Endometrial microvascular endothelial cells (primary cell): ENCODE results near the gene PNLDC1.

GRCh38 chr6:159035041-159035921, 9.5 kb downstream of the TAGAP start:
- RAMPAGE, long total RNA, result no peak

- RAMPAGE, long total RNA, result no peak
Observed at GRCh38 chr6:159125772-159126419, 43.3 kb upstream of the FNDC1 start.

DNA sequence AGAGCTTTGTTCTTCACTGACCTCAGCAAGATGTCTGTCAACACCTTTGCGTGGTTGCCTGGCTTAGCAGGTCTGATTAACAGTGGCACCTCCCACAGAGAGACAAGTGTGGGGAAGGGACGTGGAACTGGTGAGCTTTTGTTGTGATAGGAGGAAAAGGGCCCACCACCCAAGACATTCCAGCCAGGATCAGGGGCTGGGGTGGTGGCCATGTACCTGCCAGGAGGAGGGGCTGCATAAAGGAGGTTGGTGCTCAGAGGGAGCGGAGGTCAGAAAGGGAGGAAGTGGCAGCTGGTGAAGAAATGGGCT, 202.4 kb downstream of the SOD2 start:
- RAMPAGE, long total RNA, result no peak

DNA sequence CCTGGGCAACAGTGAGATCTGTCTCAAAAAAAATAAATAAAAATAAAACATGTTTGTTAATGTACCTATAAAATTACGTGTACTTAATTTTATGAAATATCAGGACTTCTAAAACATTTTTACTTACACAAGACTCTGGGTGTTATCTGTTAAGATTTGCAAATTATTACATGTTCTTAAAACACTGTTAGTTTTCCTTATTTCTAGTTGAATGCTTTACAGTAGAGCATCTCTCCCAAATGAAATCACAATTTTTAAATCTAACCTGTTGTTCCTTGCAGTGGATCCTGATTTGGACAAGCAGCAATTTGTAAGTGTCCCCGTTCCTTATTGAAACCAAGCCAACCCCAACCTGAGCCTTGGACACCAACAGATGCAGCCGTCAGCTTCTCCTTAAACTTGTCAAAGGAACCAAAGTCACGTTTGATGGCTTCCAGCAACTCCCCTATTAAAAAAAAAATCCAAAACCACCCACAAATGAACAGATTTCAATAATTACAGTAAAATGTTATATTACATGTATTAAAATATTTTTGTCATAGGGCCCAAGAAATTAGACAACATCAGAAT, 8.4 kb downstream of the SOD2 start:
- RAMPAGE, long total RNA, result no peak

- RAMPAGE, long total RNA, result no peak
Observed at GRCh38 chr6:159716765-159717260, 10.5 kb upstream of the WTAP start.

DNA sequence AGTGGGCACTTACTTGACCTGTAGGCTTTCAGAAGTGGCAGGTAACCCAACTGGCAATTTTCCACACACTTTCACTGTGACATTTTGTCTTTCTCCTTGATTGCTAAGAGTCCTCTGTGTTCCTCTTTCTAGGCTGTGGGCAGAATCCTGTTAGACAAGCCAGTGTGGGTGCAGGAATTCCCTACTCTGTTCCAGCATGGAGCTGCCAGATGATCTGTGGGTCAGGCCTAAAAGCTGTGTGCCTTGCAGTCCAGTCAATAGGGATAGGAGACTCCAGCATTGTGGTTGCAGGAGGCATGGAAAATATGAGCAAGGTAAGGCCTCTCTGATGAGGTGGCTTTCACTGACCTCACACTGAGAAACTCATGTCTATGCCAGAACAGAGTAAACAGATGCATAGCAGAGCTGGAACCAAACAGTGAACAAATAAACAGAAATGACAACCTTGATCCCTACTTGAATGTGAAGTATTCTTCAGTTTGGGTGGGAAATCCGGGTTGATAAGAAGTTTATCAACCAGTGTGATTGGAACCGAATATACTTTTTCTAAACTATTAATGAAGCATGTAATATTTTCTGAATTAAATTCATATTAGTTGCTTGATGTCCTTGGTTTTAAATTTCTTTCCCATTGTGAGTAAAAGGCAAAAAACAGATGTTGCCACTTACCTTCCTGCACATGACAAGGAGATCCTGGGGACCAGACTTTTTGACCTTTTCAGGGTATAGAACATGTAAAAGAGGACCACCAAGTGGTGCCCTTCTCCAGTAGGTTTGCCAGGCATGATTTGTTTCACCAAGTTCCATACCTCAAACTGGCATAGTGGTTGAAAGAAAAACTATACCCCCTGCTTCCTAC, 5.3 kb downstream of the ACAT2 start:
- RAMPAGE, long total RNA, result no peak

- RAMPAGE, long total RNA, result no peak
Observed at GRCh38 chr6:159800095-159800432, at the start of gene PNLDC1. PNLDC1 (plus strand) TSS chr6:159800276.

GRCh38 chr6:159942770-159943775, 25.8 kb upstream of the IGF2R start:
- RAMPAGE, long total RNA, result no peak

DNA sequence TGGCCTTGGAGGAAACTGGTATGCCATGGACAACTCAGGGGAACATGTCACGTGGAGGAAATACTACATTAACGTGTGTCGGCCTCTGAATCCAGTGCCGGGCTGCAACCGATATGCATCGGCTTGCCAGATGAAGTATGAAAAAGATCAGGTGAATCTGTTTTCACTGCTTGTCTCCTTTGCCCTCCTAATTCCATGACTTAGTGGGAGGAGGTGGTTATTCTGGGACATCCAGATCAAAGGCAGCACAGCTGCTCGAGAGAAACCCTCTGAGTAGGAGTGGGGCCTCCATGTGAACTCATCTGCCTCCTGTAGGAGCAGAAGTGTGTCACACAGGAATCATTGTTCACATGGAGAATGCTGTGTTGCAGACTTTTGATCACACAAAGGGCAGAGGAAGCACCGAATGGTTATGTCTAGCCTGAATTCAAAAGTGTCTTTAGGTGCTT, 73.2 kb upstream of the SLC22A1 start:
- RAMPAGE, long total RNA, result no peak

DNA sequence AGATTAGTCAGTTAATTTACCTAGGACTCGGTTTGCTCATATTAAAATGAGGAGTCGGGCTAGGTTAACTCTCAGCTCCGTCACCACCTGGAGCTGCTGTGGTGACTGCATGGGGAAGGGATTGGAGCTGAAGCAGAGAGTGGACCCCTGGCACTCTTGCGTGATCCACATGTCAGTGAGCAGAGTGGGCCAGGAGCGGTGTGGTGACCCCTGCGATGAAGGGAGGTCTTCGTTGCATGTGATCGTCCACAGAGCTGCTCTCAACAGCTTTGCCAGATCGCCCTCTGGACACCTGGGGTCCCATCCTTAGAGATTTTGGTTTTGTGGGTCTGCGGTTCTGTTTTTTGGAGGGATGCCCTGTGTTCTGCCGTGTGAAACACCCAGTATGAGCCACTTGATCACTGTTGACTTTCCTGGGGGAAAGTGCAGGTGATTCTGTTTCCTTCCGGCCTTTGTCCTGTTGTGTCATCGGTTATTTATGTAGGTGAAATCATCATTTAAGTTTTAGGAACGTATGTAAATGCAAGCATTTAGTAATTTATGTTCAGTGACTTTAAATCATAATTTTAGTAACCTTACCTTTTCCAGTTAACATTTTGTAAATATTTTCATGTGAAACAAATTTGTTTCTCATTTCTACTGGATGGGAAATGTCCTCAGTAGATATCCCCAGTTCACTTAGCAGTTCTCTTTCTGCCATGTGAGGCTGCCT, 56.5 kb upstream of the SLC22A1 start:
- RAMPAGE, long total RNA, result no peak

GRCh38 chr6:160137046-160137711, 15.6 kb downstream of the SLC22A1 start:
- RAMPAGE, long total RNA, result no peak

DNA sequence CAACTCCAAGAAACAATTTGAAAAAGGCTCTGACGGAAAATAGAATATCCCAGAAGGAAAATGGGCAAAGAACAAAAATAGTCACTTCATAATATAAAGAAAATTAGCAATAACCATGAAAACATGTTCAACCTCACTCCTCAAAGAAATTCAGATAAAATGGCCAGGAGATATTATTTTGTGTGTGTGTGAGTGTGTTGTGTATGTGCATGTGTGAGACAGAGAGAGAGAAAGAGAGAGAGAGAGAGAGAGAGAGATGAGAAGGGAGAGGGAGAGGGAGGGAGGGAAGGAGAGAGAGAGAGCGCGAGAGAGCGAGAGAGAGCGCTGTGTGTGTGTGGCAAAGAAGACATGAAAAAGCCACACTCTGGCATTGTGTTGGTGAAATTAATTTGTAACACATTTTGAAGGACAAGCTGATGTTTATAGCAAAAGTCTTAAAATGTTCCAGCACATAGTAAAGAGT, 56.5 kb downstream of the SLC22A1 start:
- RAMPAGE, long total RNA, result no peak

DNA sequence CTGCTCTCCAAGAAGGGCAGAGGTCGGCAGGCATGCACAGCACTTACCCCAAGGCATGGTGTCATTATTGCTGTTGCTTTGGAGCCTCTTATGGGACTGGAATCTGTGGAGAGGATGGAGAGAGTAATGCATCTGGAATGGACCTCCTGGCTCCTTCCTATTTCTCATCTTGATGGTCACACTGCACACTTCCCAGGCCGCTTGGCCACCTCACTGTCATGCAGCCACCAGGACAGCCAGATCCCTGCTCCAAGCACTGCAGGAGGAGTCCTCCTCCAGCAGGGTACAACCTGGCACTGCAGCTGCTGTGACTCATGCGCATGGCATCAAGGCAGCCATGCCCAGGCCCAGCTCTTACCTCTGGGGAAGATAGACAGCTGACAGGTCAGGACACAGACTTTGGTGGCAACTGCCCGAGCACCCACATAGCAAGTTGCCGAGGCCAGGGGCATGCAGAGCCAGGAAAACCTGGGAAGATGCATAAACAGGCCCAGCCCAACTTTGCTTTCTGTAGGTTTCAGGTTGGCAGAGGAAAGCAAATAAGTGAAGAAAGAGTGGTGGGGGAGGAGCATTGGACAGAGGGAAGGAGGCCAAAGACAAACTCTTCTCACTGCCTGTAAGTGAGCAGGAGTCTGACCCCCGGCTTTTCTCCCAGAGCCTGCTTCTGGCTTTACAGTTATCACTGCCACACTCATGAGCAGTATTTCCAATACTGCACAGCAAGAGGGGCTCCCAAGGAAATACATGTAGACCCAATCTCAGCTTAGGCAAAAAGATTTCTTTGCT, 38.7 kb downstream of the SLC22A3 start:
- RAMPAGE, long total RNA, result no peak

GRCh38 chr6:160444905-160445616, 96.9 kb downstream of the SLC22A3 start:
- RAMPAGE, long total RNA, result no peak

- RAMPAGE, long total RNA, result no peak
Observed at GRCh38 chr6:160509604-160509955, 154.5 kb downstream of the LPA start.

DNA sequence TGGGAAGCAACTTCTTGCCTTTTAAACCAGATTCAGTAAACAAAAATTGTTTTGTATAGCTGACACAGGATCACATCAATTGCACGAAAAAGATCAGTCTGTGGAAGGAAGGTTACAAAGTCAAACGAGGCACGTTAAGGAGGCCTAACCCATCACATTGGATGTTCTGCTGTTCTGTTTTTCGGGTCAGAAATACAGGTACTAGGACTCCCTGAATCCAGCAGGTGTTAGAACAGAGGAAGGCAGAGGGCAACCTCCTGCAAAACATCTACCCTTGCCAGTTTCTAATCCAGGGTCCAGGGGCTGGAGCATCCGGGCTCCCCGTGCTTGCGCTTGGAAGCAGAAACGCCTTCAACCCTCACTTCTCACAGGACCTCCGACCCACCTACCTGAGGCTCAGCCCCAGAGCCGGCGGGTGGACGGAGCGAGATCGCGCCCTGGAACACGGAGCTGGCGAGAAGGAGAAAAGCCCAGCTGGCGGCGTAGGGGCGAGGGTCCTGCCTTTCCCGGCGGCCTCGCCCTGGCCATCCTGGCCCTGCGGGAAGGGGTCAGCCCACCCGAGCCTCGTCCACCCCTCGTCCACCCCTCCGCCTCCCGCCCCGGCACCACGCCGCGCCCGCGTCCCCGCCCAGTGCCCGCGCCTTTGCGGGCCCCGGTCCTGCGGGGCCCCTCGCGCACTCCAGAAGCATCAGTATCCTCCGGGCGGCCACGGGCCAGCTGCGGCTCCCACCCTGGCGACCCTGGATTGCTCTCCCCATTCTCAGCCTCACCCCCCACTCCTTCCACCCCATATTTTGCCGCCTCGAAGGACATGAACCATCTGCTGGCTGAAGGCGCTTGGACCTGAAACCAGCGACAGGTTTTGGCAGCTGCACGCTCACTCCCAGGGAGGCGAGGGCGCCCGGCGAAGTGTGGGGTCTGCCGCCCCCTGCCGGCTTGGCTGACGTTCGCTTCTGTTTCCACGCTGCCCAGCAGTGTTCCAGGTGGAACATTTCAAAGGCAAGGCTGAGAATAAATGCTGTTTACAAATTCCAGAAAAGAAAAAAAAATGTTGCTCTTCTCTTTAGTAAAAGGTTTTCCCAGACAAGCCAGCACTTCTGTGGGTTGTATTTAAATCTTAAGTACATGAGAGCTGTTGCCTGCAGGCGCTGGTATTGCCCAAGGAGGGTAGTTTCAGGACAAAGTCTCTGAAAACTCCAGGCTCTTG, 65.0 kb downstream of the PLG start:
- RAMPAGE, long total RNA, result no peak

DNA sequence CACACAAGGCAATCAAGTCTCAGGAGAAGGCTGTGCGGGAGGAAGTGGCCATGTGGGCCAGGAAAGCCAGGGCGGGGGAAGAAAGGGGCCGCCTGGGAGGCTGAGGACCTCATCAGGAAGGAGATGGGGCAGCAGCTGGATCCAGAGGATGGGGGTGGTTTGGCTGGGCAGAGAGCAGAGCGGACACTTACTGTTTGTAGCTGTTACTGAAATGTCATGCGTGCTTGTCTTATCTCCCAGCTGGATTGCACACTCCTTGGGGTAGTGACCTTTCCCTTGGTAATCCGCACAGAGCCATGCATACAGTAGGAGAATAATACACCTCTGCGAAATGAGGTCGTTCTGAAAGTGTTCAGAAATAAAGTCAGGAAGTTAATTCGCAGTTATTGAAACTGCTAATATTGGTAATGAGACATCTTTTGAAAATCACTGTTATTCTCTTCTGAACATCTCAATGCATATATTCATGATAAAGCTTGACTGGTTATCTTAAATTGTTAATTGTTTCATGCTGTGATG, 18.2 kb upstream of the MAP3K4 start:
- RAMPAGE, long total RNA, result no peak

- RAMPAGE, long total RNA, result no peak
Observed at GRCh38 chr6:162058243-162058787, 669.3 kb downstream of the PRKN start.

GRCh38 chr6:162679653-162680174, 47.9 kb downstream of the PRKN start:
- RAMPAGE, long total RNA, result no peak

DNA sequence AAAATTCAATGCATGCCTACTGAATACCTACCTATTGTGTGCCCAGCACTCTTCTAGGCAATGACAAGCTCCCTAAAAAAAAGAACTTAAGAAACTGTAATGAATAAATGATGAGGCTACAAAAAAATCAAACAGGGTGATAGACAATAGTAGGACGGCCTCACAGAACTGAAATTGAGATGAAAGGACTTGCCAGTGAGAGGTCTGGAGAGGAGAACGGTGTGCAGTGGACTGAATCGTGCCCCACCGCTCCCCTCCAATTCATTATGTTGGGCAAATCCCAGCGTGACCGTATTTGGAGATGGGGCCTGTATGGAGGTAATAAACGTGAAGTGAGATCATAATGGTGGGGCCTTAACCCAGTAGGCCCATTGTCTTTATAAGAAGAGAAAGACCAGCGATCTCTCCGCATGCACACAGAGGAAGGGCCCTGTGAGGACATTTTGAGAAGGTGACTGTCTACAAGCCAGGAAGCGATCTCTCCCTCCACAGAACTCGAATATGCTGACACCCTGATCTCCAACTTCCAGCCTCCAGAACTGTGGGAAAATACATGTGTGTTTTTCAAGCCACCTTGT, 326.2 kb downstream of the PACRG start:
- RAMPAGE, long total RNA, result no peak